ENCODE measurements around the gene CCBE1.

GRCh38 chr18:59352655-59353046, 6.4 kb downstream of the LMAN1 start:
- RRBS = no CpG with 5 or more reads among the region's 3 CpGs
CAGE:
- cytosol, long polyA plus RNA = no peak
- long polyA plus RNA = no peak
- nucleus, long polyA plus RNA = no peak

- RRBS = no CpG with 5 or more reads among the region's 28 CpGs
CAGE:
- cytosol, long polyA plus RNA = no peak
- long polyA plus RNA = no peak
- nucleus, long polyA plus RNA = no peak
These were observed 50.3 kb upstream of the LMAN1 start for GRCh38 chr18:59409214-59409822.

DNA sequence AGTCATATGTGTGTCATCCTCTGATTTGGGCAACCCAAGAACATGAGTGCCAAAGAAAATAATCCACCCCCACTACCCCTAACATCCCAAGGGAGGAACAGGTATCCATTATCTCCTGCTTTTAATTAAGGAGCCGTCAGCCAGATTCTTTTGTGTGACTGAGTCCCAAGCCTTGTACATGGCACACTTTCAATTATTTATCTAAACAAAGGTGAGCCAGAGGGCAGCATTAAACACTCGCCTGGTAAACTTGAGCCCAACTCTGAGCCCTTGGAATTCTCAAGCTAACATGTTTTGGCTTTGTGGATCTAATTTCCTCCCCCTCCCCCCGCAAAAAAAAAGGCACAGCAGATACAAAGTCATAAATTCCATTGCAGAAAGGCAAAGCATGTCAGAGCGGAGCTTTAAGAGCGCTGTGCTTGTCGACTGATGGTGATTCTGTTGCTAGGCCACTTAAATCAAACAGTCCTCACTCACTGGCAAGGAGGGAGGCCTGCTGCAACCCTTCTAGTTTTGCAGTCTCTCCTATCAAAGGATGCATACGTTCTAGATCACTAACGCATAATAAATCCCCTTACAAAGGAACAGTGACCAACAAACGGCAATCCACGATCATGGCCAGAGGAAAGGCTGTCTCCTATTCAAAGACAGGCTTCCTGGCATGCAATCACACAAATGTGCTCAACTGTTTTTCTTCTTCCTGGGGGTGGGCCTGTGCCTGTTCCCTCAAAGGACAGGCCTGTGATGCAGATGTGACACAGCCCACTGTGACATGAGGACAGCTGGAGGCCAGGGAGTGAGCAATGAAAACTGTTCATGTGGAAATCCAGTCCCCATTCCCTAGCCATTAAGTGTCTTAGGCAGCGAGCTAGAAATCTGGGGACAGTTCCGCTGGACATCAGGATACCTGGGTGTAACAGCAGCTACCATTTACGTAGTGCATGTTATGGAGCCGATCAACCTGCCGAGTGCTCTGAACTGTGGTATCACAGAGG, 143.6 kb upstream of the LMAN1 start:
- RRBS = no CpG with 5 or more reads among the region's 15 CpGs
CAGE:
- cytosol, long polyA plus RNA = no peak
- long polyA plus RNA = no peak
- nucleus, long polyA plus RNA = no peak

DNA sequence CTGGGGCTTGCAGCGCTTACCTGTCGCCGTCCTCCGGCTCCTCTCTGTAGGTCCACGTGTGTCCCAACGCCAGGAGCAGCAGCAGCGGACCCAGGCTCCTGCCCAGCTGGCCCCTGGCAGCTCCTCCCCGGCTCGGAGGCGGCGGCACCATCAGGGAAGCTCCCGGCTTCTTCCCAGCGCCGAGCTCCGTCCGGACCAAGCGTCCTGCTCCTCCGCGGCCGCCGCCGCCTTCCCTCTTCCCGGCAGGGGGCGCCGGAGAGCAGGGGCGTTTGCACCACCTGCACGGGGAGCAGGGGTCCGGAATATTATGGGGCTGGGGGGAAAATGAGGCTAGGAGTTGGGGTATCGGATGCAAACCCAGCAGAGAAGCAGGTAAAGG, at the start of gene CCBE1:
TSS of gene CCBE1 (minus strand) at position 232 of the 379 bp plus-strand sequence.
- RRBS = 1% methylated on average over 19 of the region's 29 CpGs
CAGE:
- cytosol, long polyA plus RNA = no peak
- long polyA plus RNA = start-site peak on the minus strand centred at position 202 of the sequence, 29 bp wide, 66 and 55 reads in 2 replicates
- nucleus, long polyA plus RNA = no peak

DNA sequence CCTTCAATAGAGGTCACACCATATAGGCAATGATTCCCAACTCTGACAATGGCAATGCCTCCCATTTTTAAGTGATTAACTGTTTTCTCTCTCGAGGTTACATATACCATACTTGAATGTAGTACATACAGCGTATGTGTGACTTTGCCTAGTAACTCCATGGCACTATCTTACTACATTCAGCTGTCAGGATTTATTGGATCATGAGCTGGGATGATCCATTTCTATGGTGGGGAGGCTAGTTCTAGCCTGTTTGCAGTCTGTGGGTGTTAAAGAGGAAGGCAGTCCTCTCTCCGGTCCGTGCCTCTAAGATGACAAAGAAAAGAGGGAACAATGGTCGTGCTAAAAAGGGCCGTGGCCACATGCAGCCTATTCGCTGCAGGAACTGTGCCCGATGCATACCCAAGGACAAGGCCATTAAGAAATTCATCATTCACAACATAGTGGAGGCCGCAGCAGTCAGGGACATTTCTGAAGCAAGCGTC, 64.1 kb upstream of the CCBE1 start:
- RRBS = no CpG with 5 or more reads among the region's 10 CpGs
CAGE:
- cytosol, long polyA plus RNA = no peak
- long polyA plus RNA = no peak
- nucleus, long polyA plus RNA = no peak

GRCh38 chr18:61334061-61334541, 871 bp downstream of the CDH20 start:
- RRBS = 1% methylated on average over 19 of the region's 43 CpGs
CAGE:
- cytosol, long polyA plus RNA = no peak
- long polyA plus RNA = no peak
- nucleus, long polyA plus RNA = no peak

DNA sequence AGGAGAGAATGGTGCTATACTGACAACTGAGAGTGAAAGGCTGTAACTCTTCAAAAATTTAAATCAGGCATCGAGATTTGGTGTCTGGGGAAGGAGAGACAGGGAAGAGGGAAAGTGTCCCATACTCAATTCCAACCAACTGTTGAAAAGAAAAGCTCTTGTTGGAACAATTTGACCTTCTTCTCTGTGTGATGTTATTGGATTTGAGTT, 126.5 kb downstream of the CDH20 start:
- RRBS = no CpG with 5 or more reads among the region's 1 CpG
CAGE:
- cytosol, long polyA plus RNA = no peak
- long polyA plus RNA = no peak
- nucleus, long polyA plus RNA = no peak

- RRBS = no CpG with 5 or more reads among the region's 46 CpGs
CAGE:
- cytosol, long polyA plus RNA = no peak
- long polyA plus RNA = no peak
- nucleus, long polyA plus RNA = no peak
These were observed 221.2 kb downstream of the CDH20 start for GRCh38 chr18:61554358-61554858.

- RRBS = no CpG with 5 or more reads among the region's 4 CpGs
CAGE:
- cytosol, long polyA plus RNA = no peak
- long polyA plus RNA = no peak
- nucleus, long polyA plus RNA = no peak
These were observed 6.0 kb downstream of the RNF152 start for GRCh38 chr18:61886696-61887270.

DNA sequence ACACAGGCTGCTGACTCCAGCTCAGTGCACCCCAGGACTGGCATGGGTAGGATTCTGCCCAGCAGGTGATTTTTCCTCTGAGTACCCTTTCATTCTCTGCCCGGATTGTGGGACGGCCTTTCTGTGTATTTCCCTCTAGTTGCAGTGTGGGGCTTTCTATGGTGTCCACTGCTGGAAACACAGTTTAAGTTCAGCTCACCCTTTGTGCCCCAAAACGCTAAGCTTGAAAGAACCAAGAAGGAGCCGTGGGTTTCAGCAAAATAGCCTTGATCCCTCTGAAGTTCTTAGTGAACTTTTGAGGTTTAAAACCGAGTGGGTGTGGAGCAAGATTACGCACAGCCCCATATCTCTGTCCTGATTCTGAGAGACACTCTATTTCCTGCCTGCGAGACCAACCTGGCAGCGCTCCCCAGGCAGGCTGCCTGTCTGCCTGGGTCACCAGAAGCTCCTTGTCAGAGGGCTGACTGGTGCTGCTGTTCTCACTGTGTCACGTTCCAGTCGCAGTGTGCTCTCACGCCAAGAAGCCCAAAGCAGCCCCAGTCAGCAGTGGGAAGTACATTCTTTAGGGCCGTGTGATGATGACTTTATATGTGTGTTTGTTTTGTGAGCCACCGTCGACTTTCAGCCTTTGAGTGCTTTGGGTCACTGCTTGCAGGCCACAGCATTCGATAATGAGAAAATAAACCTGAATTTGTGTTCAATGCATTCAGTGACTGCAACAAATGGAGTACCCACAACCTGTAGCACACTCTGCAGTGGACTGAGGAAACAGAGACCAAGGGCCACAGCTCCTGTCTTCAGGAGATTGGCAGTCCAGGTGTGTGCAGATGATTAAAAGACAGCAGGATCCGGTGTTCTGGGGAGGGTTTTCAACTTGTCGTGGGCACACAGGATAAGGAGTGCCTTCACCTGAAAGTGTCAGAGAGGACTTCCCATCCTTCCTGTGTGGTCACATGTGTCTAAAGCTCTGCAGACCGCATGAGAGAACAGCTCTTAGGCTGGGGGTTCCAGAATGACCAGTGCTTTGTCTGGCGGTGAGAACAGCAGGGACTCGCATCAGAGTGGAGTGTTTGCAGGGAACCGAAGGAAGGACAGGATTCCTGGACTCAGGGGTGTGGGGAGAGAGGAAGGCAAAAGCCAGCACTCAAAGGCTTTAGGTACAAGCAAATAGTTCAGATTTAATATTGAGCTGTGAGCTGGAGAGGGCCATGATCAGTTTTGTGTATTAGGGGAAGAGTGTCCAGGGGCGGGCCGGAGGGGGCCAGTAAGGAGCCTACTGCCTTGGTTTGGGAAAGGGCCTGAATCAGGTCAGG, 4.7 kb downstream of the TNFRSF11A start:
- RRBS = no CpG with 5 or more reads among the region's 23 CpGs
CAGE:
- cytosol, long polyA plus RNA = no peak
- long polyA plus RNA = no peak
- nucleus, long polyA plus RNA = no peak

GRCh38 chr18:62524654-62525173, 1.9 kb downstream of the ZCCHC2 start:
- RRBS = 4% methylated on average over 25 of the region's 39 CpGs
CAGE:
- cytosol, long polyA plus RNA = no peak
- long polyA plus RNA = no peak
- nucleus, long polyA plus RNA = no peak

- RRBS = no CpG with 5 or more reads among the region's 10 CpGs
CAGE:
- cytosol, long polyA plus RNA = no peak
- long polyA plus RNA = no peak
- nucleus, long polyA plus RNA = no peak
These were observed 2.7 kb downstream of the ZCCHC2 start for GRCh38 chr18:62525537-62526007.

DNA sequence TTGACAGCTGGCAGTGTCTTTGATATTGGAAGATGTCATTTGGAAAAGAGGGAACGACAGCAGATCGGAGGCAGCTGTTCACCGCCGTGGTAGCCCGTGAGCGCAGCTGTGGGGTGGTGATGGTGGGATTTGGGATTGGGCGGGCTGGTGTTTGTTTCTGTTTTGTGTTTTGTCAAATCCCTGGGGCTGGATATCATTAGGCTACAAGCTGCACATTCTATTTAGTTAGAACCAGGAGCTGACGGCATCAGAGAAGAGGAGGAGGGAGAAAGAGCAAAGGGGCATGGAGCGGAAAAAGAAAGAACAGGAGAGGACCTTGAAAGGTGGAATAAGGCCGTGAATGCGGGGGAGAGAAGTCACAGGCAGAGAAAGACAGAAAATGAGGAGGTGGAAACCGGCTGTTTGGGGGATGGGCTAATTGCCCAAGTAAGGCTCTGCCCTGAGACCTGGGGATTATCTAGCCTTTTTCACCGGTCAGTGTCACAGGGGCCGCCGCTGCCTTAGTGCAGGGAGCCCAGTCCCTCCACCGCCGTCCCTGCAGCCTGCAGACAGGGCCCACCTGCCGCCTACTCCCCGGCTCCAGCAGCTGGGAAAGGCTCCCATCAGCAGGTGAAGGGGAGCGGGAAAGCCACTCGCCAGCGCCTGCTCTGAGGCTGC, 88.0 kb downstream of the ZCCHC2 start:
- RRBS = 6% methylated on average over 6 of the region's 22 CpGs
CAGE:
- cytosol, long polyA plus RNA = no peak
- long polyA plus RNA = no peak
- nucleus, long polyA plus RNA = no peak

DNA sequence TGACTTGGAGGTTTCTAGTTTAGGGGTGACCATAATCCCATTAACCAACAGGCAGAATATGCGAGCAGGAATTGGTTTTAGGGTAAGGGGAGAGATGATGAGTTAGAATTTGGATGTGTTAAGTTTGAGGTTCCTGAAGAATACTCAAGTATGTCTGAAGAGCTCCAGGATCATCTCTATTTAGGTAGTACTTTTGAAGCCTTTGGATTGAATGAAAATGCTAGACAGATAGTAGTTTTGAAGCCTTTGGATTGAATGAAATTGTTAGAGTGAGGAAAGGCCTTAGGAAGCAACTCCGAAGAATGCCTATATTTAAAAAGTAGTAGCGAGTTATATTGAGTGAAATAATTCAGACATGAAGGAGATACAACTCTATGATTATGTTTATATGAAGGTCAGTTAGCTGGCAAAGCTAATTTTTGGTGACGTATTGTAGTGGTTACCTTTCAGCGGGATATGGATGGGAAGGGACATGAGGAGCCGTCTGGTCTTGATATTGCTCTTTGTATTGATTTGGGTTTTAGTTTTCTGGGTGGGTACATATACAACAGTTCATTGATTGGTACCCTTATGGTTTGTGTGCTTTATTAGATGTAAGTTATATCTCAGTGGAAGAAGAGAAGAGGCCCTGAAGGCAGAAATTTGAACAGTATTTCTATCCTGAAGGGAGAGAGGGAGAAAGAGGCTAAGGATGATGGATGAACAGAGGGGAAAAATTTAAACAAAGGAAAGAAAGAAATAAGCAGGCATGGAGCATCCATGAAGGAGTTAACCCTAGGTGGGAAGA, 23.8 kb downstream of the PHLPP1 start:
- RRBS = no CpG with 5 or more reads among the region's 6 CpGs
CAGE:
- cytosol, long polyA plus RNA = no peak
- long polyA plus RNA = no peak
- nucleus, long polyA plus RNA = start-site peak on the plus strand centred at position 69 of the sequence, 88 bp wide, 5 reads; start-site peak on the plus strand centred at position 472 of the sequence, 10 bp wide, 6 reads

DNA sequence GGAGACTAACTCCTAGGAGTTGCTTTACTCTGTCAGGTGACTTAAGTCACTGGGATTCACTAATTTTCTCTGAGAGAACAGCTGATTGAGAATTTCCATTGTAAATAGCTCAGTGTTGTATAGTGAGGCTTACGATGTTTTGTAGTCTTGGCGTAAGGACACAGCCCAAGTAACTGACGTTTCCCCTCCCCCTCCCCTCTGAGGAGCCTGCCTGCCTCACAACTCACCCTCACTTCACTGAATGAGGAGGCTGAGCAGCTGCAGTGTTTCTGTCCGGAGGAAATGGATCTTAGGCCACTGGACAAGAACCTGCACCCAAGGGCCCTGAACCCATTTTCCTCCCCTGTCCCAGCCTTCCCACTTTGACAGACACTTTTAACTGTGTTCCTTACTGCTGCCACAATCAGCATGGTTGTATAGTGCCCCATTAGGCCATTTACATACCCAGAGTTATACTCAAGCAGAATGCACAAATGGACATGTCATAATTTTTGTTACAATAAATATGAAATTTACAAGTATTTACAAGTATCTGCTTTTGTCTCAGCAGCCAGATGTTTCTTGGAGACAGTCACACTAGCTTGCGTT, 264.7 kb downstream of the PHLPP1 start:
- RRBS = no CpG with 5 or more reads among the region's 5 CpGs
CAGE:
- cytosol, long polyA plus RNA = start-site peak on the plus strand centred at position 204 of the sequence, 6 bp wide, 30 reads; start-site peak on the plus strand centred at position 318 of the sequence, 13 bp wide, 64 reads
- long polyA plus RNA = no peak
- nucleus, long polyA plus RNA = start-site peak on the plus strand centred at position 322 of the sequence, 6 bp wide, 40 reads

DNA sequence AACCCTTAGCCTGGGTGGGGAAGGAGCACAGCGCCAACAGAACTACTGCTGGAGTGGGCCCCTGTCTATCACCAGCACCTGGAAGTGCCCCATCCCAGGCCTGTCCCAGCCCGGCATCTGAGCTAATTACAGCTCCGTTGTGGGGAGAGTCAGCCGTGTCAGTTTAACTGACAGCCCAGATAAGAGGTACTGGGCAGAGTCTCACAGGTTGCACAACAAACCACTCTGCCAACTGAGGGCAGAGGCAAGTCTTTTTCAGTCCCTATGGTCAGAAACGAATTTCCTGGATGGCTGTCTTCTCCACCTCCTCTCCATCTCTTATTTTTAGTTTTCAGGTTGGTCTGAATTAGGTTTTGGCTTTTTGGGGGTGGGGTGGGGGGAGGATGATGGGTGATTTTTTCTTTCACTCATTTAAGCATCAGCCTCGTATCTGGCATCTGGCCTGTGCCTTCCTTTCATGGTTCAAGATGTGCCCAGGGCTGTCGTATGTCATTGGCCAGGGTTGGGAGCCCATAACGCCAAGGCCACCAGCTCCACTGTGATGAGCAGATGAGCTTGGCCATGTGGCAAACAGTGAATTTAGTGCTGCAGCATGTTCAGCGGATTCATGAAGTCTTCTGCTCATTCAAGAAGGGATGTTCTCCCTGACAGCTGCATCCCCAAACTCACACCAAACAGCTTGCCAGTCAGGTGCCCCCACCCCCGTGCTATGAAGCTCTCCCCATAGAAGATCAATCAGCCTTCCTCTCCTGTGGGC, 219.3 kb downstream of the BCL2 start:
- RRBS = no CpG with 5 or more reads among the region's 10 CpGs
CAGE:
- cytosol, long polyA plus RNA = no peak
- long polyA plus RNA = no peak
- nucleus, long polyA plus RNA = no peak

- RRBS = no CpG with 5 or more reads among the region's 8 CpGs
CAGE:
- cytosol, long polyA plus RNA = no peak
- long polyA plus RNA = no peak
- nucleus, long polyA plus RNA = no peak
These were observed 160.5 kb downstream of the BCL2 start for GRCh38 chr18:63158943-63159619.

- RRBS = no CpG with 5 or more reads among the region's 12 CpGs
CAGE:
- cytosol, long polyA plus RNA = no peak
- long polyA plus RNA = no peak
- nucleus, long polyA plus RNA = no peak
These were observed 141.9 kb downstream of the BCL2 start for GRCh38 chr18:63177614-63178199.

DNA sequence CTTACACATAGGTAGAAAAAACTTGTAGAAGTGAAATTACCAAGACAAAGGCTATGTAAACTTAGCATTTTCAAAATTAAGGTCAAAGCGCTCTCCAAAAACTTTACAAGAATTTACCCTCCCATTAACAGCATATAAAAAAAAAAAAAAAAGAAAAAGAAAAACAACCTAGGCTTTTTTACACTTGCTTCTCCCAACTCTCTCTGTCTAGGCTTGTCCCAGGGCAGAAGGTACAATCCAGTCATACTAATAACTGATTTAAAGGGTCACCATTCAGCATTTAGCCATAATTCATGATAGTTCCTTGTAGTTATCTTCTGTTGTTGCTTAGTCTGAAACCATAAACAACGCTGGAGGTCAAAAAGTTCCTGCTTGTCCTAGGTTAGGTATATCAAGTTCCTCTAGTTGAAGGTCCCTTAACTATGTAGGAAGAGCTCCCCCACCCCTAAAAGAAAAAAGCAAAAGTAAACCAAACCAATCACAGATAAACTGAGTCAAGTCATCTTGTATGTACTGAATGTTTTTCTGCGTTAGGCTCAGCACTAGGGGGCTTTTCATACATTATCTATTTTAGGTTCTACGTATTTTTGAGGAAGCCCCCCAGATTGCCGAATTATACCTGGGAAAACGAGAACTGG, 130.4 kb downstream of the BCL2 start:
- RRBS = no CpG with 5 or more reads among the region's 6 CpGs
CAGE:
- cytosol, long polyA plus RNA = no peak
- long polyA plus RNA = no peak
- nucleus, long polyA plus RNA = no peak

DNA sequence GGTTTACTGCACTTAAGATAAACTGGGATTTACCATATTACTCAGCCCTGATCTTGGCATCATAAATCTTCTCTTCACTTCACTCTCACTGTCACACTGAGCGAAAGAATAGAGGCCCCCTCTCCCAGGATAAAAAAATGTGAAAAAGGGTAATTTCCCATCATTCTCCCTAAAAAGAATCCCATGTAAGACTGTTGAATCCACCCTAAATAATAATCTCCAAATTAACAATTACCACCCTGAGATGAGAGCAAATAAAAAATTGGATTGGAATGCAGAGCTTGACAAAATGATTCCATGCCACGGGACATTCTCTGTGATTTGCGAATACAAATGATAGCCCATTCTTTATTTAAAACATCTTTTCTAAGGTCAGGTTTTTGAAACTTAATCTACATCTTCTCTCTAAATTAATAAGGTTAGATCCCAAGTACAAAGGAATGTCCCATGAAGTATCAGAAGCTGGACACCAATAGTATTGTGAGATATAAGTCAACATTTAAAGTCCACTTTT, 129.5 kb downstream of the BCL2 start:
- RRBS = no CpG with 5 or more reads among the region's 3 CpGs
CAGE:
- cytosol, long polyA plus RNA = no peak
- long polyA plus RNA = no peak
- nucleus, long polyA plus RNA = no peak

All from H1 (cell line).